Parietal lobe (tissue), 2 donors: ENCODE data around the gene NUDT16.

DNA sequence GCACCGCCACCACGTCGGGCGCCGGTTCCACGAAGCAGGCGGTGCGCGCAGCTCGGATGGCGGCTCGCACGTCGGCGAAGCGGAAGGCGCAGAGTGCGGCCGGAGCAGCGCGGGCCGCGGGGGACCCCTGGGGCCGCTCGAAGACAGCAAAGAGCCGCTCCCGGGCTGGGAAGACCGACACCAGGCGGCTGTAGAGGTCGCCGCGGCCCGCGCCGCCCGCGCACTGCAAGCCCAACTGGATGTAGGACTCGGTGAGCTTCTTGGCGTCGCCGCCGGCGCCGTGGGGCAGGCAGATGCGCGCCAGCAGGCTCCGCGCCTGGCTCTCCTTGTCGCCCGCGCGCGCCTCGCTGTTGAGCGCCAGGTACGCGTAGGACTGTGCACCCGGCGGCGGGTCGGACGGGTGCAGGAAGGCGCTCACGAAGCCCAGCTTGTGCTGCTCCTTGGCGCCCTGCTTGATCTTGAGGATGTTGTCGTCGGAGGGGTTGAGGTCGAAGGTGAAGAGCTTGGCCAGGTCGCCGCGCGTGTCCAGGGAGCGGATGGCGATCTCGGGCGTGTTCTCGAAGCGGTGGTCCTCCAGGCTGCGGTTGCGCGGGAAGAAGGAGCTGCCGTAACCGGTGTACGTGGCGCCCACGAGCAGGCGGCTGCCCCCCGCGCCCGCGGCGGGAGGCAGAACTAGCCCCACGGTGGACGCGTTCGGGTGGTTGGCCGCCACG lies 935 bp downstream of the PLXND1 start:
- RAMPAGE, long total RNA, result no peak

DNA sequence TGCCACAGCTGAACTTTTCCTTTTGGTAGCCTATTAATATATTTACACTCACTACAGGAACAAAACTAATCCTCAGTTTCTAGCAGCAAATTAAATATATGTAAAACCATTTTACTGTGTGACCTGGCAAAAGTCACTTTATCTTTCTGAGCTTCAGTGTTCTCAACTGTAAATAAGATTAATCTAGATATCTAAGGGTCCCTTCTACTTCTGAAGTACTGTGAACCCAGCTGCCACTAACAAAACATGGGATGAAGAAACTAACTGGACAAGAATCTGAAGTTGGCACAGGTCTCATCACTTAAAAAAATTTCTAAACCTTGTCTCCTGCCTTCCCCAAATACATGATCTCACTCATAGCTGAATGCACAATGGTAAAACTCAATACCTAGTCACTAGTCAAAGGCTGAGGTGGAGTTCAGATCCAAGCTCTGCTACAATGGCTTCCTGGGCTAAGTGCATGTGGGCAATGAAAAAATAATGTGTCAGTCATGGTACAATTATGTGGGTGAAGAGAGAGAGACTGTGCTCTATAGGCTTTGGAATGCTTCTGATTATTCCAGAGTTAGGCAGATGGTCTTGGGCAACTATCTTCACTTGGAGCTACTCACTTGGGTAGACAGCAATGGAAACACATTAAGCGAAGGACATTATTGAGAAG lies 58.4 kb upstream of the PLXND1 start:
- RAMPAGE, long total RNA, result no peak

DNA sequence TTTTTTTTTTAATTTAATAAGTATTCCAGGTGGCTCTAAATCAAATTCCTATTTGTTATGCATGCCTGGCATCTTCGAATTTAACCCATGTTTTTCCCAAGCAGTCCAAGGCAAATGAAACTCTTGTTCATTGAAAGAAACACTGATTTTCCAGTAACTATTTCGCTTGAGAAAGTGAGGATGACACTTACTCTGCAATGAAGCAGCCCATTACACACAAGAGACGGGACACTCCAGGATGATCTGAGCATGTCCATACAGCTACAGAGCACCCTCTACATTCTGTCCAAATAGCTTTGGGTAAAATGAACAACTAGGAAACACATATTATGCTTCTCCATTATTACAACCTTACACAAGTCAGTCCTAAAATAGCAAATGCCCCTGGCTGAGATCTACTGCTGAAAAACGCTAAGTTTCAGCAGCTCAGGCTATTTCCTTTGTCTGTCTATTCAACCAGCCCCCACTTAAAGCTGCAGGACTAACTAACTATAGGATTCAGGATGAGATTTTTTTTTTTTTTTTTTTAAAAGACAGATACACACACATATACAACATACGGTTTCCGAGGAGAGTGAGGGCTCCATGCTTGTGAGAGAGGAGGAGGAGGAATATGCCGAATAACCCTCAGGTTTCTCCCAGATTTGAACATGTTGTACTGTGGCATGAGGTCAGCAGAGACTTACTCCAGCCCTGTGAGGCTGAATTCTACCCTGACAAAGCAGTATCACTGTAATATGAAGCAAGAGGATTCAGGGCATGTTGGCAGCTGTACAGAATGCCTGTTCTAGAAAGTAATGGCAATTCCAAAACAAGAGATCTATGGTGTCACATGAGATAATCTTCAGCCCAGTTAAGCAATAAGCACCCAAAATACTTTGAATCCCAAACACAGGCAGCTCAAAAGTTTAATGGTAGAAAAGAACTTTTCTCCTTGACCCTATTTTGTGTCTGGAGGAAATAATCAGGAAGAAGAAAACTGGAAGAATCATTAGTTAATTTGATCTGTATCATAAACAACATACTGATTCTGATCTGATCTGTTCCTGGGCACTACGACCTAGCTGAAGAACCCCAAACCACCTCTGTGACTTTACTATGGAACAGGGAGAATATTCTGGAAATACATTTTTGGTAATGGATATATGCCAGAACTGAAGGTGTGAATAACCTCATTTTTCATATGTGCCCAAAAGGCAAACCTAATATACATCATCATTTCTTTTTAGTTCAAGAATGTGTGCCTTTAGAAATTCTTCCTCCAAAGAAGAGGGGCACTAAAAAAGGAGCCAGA lies 117.4 kb upstream of the PLXND1 start:
- RAMPAGE, long total RNA, result no peak

- RAMPAGE, long total RNA, result no peak
These were observed 17.6 kb downstream of the PIK3R4 start for GRCh38 chr3:130729009-130729486.

- RAMPAGE, long total RNA, result no peak
These were observed 36.4 kb upstream of the ATP2C1 start for GRCh38 chr3:130857543-130857815.

DNA sequence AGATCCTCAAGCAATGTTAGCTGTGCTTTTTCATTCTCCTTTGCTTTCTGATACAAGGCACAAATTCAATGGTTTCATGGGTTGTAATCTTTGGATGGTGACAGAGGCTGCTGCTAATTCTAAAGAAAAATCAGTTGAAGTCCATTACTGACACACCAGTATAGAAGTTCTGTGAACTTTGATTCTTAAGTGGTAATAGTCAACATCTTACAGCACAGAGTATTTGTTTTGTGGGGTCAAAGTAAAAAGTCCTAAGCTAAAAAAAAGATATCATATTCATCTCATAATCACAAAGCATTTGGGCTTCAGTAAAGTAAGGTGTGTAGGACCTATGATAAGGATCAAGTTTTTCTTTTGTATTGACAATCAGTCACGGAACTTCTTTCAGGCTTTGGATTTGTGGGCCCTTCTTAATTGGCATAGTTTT lies 1.1 kb downstream of the ASTE1 start:
- RAMPAGE, long total RNA, result no peak

GRCh38 chr3:131381657-131382670 lies at the start of gene NUDT16:
TSS of gene NUDT16 (plus strand) at chr3:131381774.
- RAMPAGE, long total RNA, result no peak

DNA sequence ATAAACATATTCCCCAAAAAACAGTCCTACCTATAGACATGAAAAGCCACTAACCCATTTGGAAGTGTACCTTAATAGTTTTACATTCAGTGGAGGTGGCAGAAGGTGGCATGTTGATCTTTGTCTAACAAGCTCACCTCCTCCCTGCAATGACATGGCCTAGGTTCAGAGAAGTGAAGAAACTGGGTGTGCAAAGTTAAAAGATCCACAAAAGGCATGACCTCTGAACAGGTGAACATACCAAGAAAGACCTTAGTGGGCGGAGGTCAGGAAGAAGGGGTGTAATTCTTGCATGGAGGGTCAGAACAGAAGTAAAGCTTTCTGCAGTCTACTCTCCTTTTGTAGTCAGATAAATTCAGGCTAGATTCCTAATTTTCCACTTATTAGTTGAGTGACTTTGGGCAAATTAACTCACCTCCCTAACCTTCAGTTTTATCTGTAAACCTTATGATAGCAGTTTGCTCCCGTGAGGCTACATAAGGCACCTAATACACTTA lies 767 bp downstream of the MRPL3 start:
- RAMPAGE, long total RNA, result no peak

- RAMPAGE, long total RNA, result no peak
These were observed 331 bp downstream of the ACAD11 start for GRCh38 chr3:132659322-132659633.

- RAMPAGE, long total RNA, result no peak
These were observed 61.8 kb downstream of the TMEM108 start for GRCh38 chr3:133099983-133100402.

DNA sequence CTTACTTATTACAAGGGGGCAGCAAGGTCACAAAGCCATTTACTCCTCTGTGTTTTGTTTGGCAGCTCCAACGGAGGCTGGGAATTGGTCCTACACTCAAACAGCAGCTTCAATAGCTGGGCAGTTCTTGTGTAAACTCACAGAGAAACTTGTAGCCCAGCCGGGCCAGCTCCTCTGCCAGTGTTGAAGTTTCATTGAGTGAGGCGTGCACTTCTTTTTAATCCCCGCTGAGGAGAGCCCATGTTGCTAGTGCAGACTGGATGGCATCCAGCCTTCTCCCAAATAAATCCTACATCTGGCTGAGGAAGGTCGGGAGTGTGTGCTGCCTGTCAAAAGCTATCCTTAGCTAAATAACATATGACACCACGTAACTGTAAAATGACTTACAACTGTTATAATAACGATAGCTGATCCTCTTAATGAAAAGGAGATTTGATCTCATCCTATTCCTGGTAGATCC lies 59.6 kb downstream of the BFSP2 start:
- RAMPAGE, long total RNA, result no peak

DNA sequence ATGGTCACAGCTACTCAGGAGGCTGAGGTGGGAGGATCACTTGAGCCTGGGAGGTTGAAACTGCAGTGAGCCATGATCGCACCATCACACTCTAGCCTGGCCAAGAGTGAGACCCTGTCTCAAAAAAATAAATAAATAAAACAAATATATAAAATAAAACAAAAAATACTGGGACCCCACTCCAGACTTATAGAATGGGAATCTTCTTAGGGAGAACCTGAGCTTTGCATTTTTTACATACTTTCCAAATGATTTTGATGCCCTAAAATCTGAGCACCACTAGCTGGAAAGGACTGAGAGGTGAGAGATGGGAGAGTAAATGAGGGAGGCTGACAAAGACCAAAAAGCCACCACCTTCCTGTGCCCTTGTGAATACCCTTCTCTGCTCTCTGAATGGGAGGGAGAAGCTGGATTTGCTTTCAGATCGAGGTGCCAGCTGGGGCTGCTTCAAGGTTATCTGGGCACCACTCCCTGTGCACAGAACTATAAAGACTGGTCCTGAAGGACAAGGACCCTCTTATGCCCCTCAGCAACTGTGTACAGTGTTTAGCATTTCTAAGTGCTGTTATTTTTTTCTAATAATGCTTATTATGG lies 37.7 kb upstream of the CDV3 start:
- RAMPAGE, long total RNA, result no peak

DNA sequence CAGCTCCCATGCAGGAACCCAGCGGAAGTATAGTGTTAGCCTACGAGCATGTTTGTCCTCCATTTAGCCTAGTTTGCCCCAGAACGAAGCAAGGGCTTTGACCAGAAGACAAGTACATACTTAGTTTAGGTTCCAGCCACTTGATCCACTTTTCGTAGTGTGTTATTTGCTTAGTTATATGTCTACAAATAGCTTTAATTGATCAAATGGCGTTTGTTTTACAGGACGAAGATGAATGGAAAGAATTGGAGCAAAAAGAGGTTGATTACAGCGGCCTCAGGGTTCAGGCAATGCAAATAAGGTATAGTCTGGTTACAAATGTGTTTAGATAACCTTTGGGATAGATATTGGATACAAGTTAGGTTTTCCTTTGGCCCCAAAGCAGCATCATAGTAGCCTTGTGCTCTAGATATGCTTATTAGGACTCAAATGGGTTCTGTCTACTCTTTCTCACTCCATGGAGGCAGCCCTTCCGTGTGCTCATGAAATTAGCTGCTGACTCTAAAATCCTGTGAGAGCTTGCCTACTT lies 1.4 kb downstream of the CDV3 start:
- RAMPAGE, long total RNA, result no peak

GRCh38 chr3:133588664-133588890 lies 15.1 kb downstream of the CDV3 start:
- RAMPAGE, long total RNA, result no peak

DNA sequence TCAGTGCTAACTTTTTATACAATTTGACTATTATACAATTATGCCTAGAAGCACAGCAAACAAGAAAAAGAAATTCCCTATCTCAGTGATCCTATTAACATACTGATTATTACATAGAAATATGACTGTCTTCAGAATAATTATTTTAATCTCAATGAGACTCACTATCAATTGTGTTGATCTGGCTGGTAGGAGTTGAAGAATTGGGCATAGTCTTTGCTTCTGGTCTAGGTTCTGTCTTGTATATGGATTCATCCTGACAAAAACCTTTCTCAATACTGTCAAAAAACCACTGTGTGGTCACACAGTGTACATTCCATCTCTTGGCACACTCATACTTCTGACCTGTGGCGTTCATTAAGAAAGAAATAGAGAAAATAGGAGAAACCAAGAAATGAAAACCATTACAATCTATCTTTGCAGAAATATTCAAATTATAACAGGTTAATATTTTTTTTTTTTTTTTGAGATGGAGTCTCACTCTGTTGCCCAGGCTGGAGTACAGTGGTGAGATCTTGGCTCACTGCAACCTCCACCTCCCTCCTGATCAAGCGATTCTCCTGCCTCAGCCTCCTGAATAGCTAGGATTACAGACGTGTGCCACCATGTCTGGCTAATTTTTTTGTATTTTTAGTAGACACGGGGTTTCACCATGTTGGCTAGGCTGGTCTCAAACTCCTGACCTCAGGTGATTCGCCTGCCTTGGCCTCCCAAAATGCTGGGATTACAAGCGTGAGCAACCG lies 8.4 kb downstream of the TOPBP1 start:
- RAMPAGE, long total RNA, result no peak

DNA sequence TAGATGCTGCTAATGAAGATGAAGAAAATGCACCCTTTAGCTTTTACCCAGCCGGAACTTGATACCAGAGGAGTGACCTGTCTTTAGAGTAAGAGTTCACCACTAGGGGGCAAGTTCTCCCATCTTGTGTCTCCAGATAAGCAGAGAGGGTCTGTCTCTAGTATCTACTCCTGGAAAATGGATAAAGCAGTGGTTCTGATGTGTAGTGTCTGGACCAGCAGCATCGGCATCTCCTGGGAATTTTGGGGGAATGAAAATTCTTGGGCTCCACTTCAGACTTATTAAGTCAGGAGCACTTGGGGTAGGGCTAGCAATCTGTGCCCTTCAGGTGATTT lies 2.1 kb upstream of the TOPBP1 start:
- RAMPAGE, long total RNA, result no peak

- RAMPAGE, long total RNA, result no peak
These were observed 13.8 kb upstream of the TOPBP1 start for GRCh38 chr3:133675643-133675911.

- RAMPAGE, long total RNA, result no peak
These were observed 10.1 kb downstream of the TF start for GRCh38 chr3:133756341-133756697.

DNA sequence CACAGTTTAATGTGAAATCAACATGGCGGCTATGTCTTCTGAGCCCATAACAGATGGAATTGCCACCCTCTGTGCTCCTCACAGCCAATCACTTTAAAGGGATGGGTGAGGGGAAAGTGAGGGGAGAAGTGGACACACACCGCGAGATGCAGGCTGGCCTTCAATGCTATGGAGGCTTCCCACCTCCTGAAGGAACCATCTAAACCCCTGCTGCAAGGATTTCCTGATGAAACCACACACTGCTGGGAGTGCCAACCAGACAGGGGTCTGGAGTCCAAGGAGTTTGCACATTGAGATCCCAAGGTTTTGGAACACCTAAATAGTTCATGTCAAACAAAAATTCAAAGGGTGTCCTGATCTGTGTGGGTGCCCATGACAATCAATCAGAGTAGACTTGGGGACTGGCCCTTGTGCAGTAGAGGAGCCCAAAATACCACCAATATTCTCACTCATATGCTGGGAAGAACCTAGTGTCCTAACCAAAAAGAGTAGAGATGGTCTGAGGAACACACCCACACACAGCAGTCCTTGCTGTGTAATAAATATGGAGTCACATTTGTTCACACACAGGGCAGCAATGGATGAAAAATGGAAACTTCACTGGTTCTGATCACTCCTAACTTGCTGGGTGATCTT lies 18.8 kb downstream of the SRPRB start:
- RAMPAGE, long total RNA, result no peak

DNA sequence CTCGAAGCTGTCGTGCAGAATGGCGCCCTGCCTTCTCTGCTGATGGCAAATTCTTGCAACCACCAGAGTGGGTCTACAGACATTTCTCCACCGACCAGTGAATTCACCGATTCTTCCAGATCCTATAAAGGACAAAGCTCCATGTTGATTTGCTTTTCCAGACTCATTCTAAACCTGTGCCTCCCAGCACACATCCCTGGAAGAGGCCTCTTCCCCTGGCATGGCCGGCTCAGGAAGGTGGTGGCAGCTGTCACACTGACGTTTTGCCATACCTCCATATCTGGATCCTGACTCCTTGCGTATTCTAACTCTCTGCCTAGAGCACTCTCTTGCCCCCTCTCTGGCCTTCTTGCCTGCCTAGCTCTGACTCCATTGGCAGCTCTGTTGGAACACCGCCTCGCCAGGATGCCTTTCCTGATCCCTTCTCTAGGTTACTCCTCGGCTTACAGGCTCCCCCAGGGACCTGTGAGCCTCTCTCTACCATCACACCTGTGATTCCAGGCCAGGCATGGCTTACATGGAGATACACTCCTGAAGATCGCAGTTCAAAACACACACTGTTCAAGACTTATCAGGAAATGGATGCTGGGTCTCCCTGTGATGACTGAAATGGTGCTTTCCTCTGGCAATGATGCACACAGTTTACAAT lies 30.9 kb downstream of the SLCO2A1 start:
- RAMPAGE, long total RNA, result no peak